AG04449 (cell line): ENCODE measurements around the gene RHOU.

- RRBS: 5% methylated on average over 5 of the region's 15 CpGs
These were observed 7.0 kb downstream of the H2BC26 start for GRCh38 chr1:228464780-228465337.

DNA sequence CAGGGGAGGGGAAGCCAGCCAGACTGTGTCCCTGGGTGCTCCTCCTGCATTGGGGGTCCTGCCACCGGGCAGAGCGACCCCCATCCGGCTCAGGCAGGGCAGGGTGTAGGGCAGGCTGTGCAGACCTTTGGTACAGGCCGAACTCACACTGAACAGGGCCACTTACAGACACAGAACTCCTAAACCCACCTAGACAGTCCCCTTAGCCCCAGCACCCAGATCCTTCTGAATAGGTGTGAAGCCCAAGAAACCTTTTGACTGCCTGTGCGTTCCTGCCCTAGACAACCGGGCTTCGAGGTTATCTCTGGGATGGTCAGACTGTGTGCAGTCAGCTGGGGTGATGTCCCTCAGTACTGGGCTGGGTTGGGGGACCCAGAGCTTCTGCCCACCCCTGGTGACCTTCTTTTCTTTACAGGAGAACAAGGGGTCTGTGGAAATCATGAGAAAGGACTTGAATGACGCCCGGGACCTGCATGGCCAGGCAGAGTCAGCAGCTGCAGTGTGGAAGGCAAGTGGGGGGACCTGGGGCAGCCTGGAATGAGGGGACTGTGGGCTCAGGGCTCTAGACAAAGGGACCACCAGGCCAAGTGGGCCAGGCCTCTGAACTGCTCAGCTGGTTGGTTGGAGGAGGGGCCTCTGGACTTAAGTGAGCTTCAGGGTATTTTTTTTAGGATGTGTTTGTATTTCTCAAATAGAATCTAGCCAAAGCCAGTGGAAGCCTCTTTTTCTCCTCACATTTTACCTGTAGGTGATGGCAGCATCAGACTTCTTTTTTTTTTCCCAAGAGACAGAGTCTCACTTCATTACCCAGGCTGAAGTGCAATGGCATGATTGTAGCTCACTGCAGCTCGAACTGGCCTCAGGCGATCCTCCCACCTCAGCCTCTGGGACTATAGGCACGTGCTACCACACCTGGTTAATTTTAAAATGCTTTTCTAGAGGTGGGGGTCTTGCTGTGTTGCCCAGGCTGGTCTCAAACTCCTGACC is 1.7 kb downstream of the RNF187 start:
- RRBS: no CpG with 5 or more reads among the region's 12 CpGs

DNA sequence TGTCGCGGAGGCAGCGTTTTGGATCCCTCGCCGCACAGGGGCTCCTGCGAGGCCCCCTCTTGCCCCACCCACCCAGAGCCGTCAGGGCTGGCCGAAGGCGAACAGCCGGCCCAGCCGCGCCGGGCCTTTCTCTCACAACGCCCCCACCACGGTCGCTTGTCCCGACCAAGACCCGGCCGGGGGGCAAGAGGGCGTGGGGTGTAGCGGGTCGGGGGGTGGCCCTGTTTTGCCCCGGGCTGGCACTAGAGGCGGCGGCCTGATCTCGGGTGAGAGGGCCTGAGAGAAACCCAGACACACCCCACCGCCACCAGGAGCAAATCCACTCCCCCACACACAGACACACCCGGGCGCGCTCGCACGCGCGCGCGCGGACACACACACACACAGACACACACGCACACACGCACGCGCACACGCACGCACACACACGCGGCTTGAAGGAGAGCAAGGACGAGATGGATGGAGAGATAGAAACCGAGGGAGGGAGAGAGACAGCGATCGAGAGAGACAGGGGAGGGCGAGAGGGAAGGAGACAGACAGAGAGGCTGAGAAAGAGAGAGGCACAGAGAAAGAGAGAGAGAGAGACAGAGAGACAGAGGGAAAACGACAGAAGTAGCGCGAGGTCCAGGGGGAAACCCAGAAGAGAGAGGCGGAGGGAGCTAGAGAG is 99.9 kb upstream of the RHOU start:
- RRBS: 65% methylated on average over 8 of the region's 54 CpGs

DNA sequence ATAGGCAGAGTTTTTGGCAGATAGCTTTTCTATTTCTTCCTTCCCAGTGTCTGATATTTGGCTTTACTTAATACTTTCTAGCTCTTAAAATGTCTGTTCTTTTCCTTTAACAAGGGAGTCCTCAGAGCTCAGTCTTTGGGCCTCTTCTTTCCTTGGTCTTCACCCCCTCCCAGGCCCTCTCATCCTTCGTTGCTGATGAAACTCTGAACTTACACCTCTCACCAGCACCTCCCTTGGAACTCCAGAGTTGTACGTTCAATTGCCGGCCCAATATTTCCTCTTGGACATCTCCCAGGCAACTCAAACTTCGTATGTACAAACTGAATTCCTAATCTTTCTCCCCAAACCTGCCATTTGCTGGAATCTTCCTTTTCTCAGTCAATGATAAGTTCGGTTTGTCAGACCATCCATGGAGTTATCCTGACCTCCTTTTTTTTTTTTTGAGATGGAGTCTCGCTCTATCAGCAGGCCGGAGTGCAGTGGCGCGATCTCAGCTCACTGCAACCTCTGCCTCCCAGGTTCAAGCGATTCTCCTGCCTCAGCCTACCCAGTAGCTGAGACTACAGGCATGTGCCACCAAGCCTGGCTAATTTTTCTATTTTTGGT is 13.0 kb upstream of the RHOU start:
- RRBS: no CpG with 5 or more reads among the region's 10 CpGs

GRCh38 chr1:228734753-228735747 is at the start of gene RHOU:
Gene RHOU (plus strand): TSS chr1:228735479.
- RRBS: 2% methylated on average over 43 of the region's 101 CpGs

- RRBS: no CpG with 5 or more reads among the region's 14 CpGs
These were observed 47.9 kb downstream of the RHOU start for GRCh38 chr1:228782859-228783931.

DNA sequence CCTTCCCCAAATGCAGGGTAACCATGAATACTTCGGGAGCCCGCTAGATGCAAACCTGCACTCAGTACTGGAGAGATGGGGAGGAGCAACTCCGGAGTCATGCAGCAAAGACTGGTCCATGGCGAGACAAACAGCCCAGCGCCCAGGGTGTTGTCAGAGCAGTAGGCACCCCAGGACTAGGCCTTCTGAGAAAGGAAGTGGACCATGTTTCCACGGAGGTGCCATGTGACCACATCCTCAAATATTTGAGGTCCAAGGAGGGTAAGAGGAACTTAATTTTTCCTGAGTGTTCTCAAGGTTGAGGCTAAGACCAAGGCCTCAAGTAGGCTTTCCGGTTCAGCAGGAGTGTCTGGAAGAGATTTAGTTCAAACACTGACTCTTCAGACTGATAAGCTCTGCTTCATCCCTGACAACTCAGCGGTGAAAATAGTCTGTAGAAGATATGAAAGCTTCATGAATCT is 186.2 kb downstream of the RHOU start:
- RRBS: no CpG with 5 or more reads among the region's 8 CpGs

DNA sequence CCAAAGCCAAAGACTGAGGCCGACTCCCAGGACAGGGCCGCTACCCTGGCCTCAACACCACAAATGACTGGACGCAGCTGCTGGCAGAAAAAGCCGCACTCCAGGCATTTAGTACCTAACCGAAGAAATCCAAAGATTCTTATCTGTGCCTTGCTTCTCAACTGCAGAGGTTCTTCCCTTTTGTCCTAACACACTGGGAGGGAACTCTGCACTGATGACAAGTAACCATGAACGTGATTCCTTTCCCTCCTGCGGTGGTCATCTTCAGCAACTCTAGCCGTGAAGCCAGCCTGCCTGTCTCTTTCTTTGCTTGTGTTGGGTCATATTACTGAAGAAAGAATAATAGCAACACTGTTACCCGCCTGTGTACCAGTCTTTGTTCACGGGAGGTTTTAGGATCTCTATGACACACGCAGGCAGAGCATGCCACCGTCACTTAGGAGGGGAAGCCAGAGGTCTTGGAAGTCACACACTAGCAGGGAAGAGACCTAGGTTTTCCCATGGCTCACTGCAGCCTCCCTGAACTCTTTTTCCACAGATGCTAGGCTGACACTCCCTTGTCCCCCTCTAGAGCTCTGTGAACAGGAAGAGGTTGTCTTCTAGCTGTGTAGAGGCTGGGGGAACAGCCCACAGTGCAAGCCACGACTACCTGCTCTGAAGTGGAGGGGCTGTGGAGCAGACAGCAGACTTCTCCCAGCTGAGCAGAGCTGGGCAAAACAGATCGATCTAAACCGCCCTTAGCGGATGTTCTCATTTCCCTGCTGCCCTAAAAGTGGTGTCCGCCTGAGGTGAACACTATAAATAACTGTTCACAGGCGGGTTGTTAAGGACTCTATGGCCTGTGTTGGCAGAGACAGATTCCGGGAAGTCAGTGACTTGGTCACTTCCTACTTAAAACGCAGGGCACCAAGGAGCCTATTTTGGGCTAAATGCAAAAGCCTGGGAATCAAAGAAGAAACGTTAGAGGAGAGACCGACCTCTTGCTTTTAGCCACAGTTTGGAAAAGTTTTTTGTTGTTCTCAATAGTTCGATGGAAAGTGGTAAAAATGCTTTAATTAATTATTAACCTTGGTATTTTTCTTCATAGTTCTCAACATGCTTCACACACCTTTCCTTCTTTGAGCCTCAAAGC is 203.1 kb downstream of the RHOU start:
- RRBS: no CpG with 5 or more reads among the region's 23 CpGs

- RRBS: no CpG with 5 or more reads among the region's 10 CpGs
These were observed 214.4 kb downstream of the RHOU start for GRCh38 chr1:228949601-228950101.

DNA sequence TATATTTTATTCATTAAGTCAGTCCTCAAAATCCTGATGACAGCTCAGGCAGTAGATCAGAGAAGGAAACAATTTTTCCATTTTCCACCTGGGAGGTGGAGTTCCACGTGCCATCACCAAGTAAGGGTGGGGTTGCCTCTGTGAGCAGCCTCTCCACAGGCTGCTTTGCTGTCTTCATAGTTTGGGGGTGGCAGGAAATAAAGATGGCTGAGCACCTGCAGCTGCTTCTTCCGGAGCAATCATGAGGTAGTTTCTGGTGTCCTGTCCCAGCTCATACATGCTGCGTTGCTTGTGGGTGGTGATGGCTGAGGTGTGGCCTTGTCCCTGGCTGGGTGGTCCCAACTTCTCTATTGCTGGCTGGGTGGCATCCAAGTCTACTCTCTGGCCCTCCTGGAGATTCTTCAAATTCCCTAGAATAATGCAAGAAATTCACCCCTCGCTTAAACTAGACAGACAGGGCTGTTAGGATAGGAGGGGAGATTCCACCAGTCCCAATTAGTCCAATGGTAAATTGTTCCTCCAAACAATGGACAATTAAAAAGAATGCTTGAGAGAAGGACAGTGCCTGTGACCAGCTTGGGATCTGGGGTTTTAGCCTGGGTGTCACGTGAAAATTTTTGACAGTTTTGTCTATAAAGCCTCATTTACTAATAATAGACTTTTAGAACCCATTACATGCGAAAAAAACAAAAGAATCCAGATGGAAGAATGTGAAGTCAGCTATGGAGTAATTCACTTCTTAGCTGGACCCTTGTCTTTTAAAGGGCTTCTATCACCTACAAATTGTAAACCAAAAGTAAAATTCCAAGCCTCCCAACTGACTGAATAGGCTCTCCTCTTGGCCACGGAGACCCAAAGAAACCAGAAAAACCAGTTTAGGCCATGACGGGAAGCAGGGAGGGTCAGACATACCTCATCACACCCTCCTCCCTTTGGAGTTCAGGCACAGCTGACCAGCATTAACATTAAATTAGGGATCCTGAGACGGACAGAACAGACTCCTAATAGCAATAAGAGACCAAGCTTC is 177.7 kb upstream of the RAB4A start:
- RRBS: no CpG with 5 or more reads among the region's 9 CpGs

GRCh38 chr1:229129818-229130780 is 140.8 kb upstream of the RAB4A start:
- RRBS: 26% methylated on average over 1 of the region's 14 CpGs

GRCh38 chr1:229147220-229147555 is 123.7 kb upstream of the RAB4A start:
- RRBS: 40% methylated on average over 6 of the region's 13 CpGs

- RRBS: no CpG with 5 or more reads among the region's 9 CpGs
These were observed 87.0 kb upstream of the RAB4A start for GRCh38 chr1:229183661-229184659.

DNA sequence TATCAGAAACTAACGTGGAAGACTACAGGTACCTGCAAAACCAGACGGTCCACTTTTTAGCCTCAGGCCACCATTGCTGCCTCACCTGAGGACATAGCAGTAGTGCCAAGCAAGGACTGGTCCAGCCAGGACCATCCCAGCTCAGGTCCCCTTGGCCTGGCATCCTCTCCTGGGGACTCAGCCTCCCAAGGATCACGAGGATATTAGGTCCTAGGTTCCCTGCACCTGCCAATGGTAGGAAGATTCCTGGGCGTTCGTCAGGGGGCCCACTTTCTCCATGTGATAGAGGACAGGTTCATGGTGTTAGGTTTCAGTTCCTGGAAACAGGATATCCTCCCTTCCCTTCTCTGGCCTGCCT is 71.6 kb upstream of the RAB4A start:
- RRBS: no CpG with 5 or more reads among the region's 5 CpGs

GRCh38 chr1:229199718-229200466 is 71.0 kb upstream of the RAB4A start:
- RRBS: no CpG with 5 or more reads among the region's 13 CpGs

GRCh38 chr1:229217725-229218154 is 53.2 kb upstream of the RAB4A start:
- RRBS: no CpG with 5 or more reads among the region's 9 CpGs

DNA sequence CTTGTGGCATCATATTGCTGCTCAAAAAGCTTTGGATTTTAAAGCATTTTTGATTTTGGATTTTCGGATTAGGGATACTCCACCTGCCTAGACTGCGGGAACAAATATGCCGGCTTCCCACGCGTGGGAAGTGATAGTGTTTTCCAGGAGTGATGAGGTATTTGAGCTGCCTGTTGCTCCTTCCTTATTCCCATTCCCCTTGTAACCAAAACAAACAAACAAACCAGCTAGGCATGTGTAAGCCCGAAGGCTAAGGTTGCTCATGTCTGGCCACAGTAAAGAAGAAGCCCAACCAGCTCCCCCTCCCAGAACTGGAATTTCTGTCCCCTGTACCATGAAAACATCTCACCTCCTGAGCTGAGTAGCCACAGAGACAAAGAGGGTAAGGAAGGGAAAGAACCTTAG is 41.9 kb upstream of the RAB4A start:
- RRBS: no CpG with 5 or more reads among the region's 6 CpGs

- RRBS: no CpG with 5 or more reads among the region's 18 CpGs
These were observed 462 bp upstream of the RAB4A start for GRCh38 chr1:229270397-229270901.

- RRBS: 76% methylated on average over 3 of the region's 8 CpGs
These were observed 21.8 kb downstream of the ACTA1 start for GRCh38 chr1:229412043-229412500.